Natural killer cell (primary cell): ENCODE measurements around the gene RGCC.

GRCh38 chr13:40351858-40353088 lies 314.2 kb downstream of the FOXO1 start:
- PRO-cap, result no peak

- PRO-cap, result no peak
Observed at GRCh38 chr13:40402237-40402775, 264.1 kb downstream of the FOXO1 start.

- PRO-cap, result no peak
Observed at GRCh38 chr13:40431954-40432542, 234.4 kb downstream of the FOXO1 start.

GRCh38 chr13:40479139-40480161 lies 187.0 kb downstream of the FOXO1 start:
- PRO-cap, result no peak

- PRO-cap, result no peak
Observed at GRCh38 chr13:40496426-40496859, 170.0 kb downstream of the FOXO1 start.

GRCh38 chr13:40552944-40553529 lies 113.4 kb downstream of the FOXO1 start:
- PRO-cap, result no peak

- PRO-cap, result no peak
Observed at GRCh38 chr13:40598603-40598971, 67.9 kb downstream of the FOXO1 start.

DNA sequence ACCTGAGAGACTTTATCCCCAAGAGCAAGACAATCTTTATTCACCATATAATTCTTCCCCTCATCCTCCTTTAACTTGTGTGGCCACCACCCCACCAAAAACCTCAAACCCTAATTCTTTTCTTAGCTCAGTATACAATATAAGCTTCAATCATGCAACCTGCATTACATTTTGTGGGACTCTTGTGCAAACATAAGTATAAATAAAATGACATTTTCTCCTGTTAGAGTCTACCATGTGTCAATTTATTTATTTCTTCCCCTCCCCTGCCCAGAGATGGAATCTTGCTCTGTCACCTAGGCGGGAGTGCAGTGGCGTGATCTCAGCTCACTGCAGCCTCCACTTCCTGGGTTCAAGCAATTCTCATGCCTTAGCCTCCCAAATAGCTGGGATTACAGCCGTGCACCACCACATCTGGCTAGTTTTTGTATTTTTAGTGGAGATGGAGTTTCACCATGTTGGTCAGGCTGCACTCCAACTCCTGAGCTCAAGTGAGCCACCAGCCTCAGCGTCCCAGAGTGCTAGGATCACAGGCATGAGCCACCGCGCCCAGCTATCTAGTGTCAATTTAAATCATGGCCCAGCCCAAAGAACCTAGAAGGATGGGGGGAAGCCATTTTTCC lies 19.2 kb downstream of the FOXO1 start:
- PRO-cap, result no peak

DNA sequence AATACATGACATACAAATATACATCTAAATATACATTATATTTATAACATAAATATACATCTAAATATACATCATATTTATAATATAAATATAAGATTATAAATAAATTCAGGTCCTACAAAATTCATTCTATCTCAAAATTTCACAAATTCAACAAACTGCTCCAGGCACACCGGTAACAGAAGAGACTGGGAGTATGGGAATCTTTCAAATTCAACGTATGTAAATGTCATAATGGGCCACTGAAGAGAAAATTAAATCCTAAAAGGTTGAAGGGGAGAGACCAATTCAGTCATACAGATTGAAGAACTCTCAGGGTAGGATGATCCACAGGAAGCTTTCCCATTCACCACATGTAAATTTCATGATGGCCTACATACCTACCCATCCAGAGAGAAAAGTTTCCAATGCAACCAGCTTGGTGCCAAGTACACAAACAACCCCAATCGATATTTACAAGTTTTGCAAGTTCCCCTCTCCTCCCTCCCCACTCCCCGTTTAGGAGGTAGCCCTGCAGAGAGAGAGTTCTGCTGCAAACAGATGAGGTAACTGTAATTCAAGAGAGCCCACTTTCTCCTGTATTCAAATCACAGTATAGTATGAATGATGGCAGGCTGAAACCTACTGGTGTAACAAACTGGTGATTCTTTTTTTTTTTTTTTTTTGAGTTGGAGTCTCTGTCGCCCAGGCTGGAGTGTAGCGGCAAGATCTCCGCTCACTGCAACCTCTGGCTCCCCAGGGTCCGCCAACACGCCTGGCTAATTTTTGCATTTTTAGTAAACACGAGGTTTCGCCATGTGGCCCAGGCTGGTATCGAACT lies 14.6 kb downstream of the FOXO1 start:
- PRO-cap, result no peak

GRCh38 chr13:40659942-40660811 lies 6.3 kb downstream of the FOXO1 start:
- PRO-cap, result no peak

GRCh38 chr13:40664966-40665441 lies 1.4 kb downstream of the FOXO1 start:
- PRO-cap, result no peak

DNA sequence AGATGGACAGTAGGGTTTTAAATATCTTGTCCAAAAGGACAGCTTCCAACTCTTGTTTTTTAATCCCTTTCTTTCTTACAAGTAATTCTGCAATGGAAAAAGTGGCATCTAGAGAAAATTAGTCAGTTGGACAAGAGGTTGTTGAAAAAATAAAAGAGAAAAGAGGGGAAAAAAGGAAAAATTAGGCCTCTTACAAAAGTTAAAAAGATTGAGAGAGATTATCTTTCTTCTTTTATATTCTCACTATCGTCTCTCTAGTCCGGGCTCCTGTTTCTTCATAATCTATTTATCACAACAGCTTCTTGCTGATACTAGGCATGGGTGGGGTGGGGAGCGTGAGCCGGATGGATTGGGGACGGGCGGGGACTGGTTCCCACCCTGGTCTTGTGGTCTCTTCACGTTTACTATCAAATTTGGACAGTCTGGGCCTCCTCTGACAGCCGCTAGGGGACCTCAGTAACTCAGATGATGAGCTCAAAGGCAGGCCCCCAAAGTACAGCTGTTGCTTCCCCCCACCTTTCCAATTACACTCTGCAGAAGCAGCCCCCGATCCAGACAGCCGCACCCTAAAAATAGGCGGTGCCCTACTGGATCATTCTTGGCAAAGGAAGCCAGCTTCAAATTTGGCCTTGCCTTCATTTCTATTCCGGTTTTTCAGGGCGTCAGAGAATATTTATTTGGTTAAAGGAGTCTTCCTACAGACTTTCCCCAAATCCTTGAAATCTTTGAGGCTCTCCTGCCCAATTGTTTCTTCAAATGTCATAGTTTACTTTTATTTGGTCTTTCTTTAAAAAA lies 1.8 kb upstream of the FOXO1 start:
- PRO-cap, result no peak

GRCh38 chr13:40786336-40786998 lies 2.9 kb upstream of the SLC25A15 start:
- PRO-cap, result no peak

GRCh38 chr13:40917208-40918015 lies 101.7 kb downstream of the ELF1 start:
- PRO-cap, result no peak

- PRO-cap, result no peak
Observed at GRCh38 chr13:40964252-40964851, 54.8 kb downstream of the ELF1 start.

- PRO-cap, result no peak
Observed at GRCh38 chr13:41055002-41055637, 6.2 kb upstream of the WBP4 start.

- PRO-cap, result no peak
Observed at GRCh38 chr13:41199416-41199984, 5.1 kb upstream of the KBTBD7 start.

- PRO-cap, result unidirectional peak, plus-strand start at chr13:41357018
Observed at GRCh38 chr13:41356709-41357088, 45.6 kb downstream of the NAA16 start.

DNA sequence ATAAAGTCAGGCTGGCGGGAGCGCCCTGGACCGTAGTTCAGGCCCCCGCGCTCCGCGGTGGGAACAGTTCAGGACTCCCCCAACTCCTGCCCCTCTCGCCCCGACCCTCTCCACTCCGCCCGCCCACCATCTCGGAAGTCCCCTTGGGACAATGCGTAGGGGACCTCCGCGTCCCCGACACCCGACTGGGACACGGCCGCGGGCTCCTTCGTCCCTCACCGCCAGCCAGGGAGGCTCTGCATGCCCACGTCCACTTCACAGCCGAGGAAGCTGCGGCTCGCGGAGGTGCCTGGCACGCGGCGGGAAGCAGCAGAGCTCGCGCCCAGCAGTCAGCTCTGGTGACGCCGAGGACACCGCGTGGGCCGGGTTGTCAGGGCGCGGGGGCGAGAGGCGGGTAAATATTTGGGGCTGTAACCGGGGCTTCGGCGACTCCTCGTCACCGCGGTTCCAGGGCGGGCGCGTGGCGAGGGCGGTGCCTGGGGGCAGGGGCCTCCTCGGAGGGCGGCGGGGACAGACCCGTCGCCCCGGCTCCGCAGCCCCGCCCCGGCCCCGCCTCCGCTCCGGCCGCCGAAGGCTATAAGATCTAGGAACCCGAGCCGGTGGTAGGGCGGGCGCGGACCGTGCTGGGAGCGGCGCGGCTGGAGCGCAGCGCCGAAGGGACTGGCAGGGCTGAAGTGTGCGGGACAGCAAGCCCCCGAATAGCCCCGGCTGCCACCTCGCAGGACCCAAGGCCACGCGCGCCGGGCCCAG lies at the start of gene RGCC:
TSS of gene RGCC (plus strand) at position 605 of the 750 bp plus-strand sequence.
- PRO-cap, result bidirectional peak, plus-strand start at position 605 of the sequence, minus-strand start at position 279 of the sequence

DNA sequence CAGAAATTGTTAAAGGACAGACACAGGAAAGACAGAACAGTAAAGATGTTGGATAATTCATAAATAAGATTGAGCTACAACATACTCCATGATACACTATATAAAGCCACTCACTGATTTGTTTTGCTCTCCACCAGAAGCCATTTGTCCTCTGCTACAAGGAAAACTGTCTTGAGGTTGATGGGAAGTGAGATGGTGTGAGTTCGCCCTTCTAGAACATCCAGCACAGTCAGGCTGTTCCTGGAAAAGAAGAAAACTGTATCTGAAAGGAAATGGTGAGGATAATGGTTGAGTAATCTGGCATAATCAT lies 233.8 kb downstream of the RGCC start:
- PRO-cap, result no peak